Aorta (tissue), 1 donor: ENCODE measurements around a stretch of chr12.

DNA sequence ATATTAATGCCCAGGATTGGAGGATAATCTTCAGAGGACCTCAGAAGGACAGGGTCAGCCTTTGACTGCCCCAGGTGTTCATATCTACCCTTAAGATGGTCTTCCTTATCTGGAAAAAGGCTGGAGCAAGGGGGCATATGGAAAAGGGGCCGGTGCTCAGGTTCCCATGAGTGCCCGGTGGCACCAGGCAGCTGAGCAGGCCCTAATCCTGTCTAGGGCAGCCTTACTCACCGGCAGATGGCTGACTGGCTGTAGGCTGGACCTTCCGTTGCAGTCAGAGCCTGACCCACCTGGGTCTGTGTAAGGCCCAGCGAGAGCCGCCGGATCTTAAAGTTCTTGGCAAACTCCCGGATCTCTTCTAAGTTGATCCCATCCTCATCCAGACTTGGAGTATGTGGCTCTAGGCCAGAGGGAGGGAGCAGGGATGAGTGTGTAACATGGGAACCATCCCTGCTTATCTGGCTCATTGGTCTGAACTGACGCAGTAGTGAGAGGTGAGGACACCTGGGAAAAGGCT lies 18.5 kb upstream of the TFCP2 start:
- PRO-cap, result no peak

DNA sequence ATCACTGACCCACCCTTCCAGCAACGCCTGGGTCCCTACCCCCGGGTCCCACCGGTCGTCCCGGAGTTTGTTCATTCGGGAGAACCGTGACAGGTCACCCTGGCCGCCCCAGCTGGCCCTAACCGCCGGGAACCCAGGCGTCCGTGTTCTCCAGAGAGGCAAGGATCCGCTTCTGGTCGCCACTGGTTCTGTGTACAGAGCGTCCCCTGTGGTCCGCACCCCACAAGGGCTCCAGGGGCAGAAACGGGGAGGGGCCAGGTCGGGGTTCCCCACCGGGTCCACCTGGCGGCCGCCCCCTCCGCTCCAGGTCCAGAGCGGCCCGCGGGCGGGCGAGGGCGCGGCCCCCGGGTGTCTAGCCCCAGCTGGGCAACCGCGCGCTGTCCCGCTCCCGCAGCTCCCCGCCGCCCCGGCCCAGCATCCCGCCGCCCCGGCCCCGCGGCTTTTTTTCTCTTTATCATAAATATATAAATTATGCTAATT lies 755 bp downstream of the POU6F1 start:
- PRO-cap, result bidirectional peak, plus-strand start at position 146 of the sequence, minus-strand start at position 174 of the sequence

DNA sequence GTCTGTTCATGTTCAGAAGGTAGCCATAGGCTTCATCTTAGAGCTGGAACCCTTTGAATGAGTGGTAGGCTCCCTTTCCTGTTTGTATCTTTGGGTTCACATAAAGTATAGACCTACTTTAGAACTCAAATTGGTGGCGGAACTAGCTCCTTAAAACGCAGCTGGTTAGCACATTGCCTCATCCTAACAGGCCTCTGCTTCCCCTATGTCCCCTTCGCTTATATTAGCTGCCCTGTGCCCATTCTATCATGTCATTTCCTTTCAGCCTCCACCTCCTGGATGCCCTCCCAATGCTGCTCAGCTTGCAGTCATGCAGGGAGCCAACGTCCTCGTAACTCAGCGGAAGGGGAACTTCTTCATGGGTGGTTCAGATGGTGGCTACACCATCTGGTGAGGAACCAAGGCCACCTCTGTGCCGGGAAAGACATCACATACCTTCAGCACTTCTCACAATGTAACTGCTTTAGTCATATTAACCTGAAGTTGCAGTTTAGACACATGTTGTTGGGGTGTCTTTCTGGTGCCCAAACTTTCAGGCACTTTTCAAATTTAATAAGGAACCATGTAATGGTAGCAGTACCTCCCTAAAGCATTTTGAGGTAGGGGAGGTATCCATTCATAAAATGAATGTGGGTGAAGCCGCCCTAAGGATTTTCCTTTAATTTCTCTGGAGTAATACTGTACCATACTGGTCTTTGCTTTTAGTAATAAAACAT lies 3.6 kb downstream of the DAZAP2 start:
- PRO-cap, result no peak

GRCh38 chr12:51379153-51379998 lies 11.8 kb downstream of the GALNT6 start:
- PRO-cap, result no peak

DNA sequence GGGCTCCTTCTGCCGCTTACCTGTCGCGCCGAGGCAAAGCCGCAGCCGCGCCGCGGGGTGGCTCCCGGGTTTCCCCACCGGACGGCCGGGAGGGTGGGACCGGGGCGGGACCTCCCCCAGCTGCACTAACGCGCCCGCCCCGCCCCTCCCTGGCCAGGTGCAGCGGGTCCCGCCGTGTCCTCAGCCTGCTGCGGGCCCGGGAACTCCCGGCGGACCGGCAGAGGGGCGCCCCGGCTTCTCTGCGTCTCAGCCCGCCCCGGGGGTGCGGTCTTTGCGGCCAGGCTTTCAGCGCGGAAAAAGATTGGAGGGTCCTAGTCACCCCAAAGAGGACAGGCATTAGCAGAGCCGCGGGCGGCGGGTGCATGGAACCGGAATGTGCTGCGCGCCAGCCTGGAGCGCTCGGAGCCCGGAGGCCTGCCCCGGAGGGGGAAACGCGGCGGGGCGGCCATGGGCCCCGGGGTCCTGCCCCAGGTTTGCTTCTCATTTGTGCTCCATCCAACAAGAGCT lies 428 bp upstream of the GALNT6 start:
- PRO-cap, result no peak

- PRO-cap, result no peak
Measured at GRCh38 chr12:51441594-51441853, 16.9 kb downstream of the SLC4A8 start.

DNA sequence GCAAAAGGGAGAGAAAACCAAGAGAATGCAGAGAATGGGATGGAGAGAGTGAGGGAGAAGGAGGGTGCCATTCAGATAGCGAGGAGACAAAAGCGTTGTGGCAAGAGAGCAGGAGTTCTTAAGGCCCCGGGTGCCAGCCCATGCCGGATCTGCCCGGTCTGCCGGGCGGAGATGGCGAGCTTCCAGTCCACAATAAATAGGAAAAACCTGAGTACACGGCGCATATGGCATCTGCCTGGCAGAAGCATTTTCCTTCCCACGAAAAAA lies 5.2 kb upstream of the TMDD1 start:
- PRO-cap, result no peak

DNA sequence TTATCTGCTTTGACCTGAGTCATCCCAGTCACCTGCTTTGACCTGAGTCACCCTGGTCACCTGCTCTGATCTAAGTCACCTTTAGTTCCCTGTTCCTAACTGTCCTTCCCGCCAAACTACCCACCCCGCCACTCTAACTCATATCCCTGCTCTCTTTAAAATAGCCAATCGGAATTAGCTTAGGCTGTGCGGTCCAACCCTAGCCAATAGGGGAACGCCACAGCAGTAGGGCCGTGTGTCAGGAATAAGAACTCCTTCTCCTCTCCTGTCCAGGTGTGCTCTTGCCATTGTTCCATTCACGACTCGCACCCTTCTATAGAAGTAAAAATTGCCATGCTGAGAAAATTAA lies 3.1 kb upstream of the ANKRD33 start:
- PRO-cap, result no peak

DNA sequence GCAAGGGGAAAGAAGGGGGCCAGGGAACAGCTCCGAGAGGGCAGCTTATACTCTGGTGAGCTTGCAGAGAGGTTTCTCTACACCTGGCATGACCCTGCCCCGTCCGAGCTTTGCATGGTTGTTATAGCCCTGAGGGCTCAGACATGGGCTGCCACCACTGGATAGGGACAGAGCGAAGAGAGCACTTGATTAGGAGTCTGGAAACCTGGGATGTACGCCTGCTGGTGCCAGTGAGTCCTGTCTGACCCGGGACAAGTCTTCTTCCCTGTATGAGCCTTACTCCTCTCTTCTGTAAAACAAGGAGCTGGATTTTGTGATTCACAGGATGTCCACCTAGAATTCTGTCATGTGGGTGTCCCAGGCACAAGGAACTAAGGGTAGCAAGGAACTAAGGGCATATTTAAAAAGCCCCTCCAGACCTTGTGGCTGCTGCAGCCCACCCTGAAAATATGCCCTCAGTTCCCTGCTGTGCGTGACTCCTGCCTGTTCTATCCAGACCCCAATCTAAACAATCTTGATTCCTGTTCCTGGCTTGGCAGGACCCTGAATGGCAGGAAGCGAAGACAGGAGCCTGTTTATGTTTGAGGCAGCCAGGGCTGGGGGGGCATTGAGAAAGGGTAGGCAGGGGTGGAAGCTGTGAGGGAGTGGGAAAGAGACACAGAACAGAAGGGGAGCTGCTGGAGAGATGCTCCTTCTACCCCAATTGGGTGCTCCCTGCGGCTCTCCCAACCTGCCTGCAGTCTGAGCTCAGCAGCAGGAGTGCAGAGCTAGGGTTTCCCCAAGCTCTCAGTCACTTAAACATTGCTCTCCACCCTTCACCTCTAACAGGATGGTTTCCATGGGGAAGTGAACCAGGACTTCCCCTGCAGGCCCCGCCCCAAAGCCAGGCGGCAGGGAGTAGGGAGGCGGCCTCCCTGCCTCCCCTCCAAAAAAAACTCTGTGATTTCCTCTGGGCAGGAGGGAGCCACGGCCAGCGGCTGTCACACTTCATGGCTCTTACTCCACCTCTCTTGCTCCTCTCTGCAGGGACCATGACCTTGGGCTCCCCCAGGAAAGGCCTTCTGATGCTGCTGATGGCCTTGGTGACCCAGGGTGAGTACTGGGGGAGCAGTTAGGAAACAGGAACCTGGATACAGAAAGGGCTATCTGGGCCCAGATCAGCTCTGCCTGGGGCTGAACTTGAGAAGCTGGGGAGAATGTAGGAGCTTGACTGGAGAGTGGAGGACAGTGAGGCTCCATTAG lies 4.6 kb downstream of the ACVRL1 start:
- PRO-cap, result unidirectional peak, plus-strand start at position 880 of the sequence

DNA sequence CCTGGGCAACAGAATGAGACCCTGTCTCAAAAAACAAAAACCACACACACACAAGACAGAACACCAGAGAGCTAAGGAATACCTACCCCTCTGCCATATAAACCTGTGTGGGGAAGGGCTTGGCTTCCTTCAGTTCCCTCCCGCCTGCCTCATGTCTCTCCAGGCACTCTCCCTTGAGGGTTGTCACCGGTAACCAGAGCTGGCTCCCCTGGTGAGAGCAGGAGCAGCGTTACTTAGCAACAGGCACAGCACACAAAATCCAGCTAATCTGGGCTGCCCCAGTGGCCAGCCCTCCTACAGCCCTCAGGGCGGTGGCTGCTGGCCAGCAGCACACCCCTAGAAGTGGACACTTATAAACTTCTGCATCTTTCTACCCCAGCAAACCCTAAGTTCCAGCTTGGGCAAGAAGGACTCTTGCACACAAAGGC lies 21.6 kb upstream of the NR4A1 start:
- PRO-cap, result no peak

DNA sequence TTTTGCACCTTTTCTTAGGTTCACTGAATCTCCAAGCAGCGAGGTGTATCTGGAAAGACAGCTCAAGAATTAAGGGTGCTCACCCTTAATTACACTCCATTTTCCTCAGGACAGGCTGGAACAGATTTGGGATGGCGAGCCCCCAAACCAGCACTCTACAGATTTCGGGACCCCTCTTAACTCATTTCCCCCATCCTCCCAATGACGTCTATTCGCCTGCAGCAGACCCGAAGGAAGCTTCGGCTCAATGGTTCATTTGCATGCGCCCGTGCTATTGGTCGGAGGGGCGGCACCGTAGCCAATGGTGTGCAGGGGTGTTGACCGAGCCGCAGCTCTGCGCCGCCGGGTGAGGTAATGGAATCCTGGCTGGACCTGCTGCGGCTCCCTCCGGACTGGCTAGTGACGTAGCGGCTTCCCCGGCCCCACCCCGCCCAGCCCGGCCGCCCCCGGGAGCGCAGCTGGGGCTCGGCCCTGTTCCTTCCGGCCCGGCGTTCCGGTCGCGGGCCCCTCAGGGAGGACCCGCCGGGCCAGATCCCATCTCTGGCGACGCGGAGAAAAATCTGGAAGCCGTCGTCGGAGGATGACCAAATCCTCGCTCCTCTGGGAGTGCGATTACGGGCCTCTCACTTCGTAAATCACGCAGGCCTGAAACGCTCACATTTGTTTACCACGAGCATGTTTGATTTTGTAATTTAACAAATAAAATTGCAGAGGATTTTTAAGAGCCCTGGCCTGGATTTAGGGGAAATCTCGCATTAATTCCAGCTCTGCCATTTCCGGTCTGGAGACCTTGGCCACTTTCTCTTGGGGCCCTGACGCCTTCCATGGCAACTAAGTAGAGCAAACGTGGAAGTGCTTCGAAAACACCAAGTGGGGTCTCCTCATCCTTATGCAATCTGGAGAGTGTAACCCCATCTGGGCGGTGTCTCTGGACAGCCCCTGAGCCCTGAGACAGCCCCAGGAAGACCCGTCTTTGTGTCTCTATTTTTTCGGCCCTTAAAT lies 18.2 kb upstream of the NR4A1 start:
- PRO-cap, result bidirectional peak, plus-strand start at position 474 of the sequence, minus-strand start at position 203 of the sequence; unidirectional peak, plus-strand start at position 552 of the sequence

DNA sequence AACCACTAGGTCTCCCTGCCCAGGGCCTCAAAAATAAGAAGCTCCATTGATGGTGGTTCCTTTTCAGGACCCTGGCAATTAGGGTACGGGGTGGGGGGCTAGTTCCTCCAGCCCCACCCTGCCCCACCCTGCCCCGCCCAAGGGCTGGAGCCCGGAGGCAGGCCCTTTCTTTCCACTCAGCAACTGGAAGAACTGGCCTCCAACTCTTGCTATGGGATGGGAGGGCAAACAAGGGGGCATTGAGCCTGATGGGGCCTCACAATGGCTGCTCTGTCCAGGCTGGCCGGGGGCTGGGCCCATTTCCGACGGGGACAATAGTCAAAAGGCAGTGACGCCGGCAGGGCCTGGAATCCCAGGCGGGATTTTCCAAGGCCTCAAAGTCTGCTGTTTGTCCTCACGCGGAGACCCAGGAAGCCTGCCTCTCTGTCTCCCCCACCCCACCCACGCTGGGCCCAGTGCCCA lies 8.1 kb upstream of the ATG101 start:
- PRO-cap, result no peak

- PRO-cap, result unidirectional peak, minus-strand start at chr12:52069616
Measured at GRCh38 chr12:52069272-52069927, 378 bp upstream of the ATG101 start.

GRCh38 chr12:52070557-52071159 lies 880 bp downstream of the ATG101 start:
- PRO-cap, result no peak

DNA sequence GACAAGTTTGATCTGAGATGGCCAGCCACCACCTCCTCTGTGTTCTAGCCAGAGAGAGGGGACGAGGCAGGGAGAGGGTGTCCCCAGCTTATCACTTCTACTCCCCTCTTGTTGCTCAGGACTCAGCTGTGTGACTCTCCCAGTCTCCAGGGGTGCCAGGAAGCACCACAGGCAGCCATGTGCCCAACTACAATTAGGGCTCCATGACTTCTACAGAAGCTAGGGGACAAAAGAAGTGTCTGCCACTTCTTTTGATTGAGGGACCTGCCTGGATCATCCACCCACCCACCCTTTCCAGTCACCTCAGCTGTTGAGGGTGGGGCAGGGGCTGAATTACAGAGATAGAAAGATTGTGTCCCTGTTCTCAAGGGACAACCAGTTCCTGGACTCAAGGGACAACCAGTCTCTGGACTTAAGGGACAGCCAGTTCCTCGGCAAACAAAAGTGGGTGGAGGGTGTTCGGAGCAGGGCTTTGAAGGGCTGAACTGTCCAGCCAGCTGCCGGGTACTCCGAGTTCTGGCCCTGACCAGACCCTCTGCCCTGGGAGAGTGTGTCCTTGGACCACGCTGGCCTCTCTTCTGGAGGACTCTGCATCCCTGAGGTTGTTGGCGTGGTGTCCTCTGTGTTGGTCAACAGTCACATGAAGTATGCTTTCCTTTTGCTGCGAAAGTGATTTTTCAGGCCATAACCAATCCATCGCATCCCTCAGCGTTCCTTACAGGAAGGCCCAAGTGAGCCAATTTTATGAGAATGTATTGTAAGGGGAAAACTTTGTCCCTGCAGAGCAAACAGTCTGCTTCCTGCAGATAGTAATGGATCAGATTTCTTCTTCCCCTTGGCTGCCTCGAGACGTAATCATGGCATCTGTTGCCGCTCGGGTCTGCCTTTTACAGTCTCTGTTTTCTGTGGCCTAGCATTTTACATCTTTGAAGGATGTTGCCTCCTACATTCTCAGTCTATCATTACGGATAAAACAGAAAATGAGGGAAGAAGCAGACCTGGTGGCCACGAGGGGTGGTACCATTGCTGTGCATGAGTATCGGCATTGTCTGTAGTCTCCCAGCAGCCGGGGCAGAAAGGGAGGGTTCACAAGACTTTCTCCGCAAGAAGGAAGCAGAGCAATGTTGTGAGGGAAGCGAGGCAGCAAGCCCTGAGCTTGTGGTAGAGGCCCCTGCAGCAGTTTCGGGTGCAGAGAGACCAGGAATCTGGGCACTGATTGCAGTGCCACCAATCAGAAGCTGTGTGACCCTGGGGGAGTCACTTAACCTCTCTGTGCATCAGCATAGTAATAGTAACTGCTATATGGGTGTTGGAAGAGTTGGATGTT lies 47.2 kb downstream of the SMIM41 start:
- PRO-cap, result no peak

GRCh38 chr12:52175352-52175559 lies 16.6 kb downstream of the KRT80 start:
- PRO-cap, result no peak

- PRO-cap, result no peak
Measured at GRCh38 chr12:52200838-52201286, 9.0 kb upstream of the KRT80 start.

GRCh38 chr12:52202088-52202972 lies 10.5 kb upstream of the KRT80 start:
- PRO-cap, result no peak

- PRO-cap, result no peak
Measured at GRCh38 chr12:52210626-52210983, 18.8 kb upstream of the KRT80 start.

DNA sequence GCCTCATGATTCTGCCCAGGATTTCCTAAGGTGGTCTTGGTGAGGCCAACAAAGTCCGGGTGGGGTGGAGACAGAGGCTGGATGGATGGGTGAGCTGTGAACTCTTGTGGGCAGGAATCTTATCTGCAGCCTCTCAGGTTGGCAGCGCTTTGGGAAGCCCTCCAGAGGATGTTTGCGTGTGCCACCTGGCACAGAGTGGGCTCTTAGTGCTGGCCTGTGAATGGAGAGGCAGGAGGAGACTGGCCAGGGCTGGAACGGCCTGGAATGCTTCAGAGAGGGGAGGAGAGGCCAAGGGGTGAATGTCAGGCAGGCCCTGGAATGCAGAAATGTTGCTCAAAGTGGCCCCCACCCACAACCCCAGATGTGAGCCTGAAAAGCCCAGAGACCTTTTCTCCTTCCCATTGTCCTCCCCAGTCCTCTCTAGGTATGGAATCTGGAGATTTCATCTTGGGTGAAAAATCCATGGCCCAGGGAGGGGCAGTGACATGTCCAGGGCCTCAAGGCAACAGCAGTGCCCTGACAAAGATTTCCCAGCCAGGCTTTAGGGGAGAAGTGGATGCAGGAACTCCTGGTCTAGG lies 2.1 kb upstream of the KRT7 start:
- PRO-cap, result no peak